HL-60 (cell line): ENCODE measurements around the gene RPL35A.

DNA sequence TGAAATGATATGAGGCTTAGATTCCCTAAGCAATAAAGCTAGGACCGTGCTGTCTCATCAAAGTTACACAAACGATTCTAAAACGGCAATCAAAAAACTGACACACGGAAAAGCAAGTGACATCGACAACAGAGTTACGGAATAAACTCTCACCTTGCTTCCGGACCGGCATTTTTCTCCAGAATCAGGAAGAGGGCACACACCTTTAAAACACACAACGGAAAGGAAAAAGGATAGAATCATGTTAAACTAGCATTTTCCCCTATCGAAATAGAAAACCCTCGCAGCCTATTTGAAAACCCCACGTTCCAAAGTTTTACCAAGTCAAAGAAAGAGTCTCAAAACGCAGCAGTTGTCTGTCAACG lies 1.4 kb downstream of the DLG1 start:
- RRBS: no CpG with 5 or more reads among the region's 14 CpGs

- RRBS: no CpG with 5 or more reads among the region's 20 CpGs
Observed at GRCh38 chr3:197354588-197355067, 56.2 kb upstream of the DLG1 start.

DNA sequence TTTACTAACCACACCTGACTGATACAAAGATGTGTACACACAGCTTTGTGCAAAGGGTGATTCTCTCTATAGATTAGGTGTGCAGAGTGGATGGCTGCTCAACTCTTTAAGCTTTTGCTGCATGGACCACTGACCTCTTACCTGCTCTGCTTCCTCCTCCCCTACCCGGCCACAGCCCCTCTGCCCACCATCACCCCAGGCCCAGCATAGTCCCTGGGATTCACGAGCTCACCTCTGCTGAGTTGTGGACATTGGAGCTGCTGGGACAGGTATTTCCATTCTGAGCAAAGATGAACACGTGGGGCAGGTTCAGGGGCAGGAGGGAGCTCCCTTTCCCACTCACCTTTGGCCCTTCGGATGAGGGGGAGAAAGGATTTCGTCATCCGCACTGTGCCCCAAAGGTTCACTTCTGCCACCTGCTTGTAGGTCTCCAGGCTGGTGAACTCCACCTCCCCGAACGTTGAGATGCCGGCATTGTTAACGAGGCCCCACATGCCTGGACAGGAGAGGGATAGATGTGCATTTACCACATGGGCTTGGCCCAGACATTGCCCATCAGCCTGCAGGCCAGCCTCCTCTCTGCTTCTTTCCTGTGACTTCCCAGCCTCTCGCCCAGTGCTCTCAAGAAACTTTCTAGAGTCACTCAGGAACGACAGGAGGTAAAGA lies 41.7 kb downstream of the BDH1 start:
- RRBS: no CpG with 5 or more reads among the region's 12 CpGs

DNA sequence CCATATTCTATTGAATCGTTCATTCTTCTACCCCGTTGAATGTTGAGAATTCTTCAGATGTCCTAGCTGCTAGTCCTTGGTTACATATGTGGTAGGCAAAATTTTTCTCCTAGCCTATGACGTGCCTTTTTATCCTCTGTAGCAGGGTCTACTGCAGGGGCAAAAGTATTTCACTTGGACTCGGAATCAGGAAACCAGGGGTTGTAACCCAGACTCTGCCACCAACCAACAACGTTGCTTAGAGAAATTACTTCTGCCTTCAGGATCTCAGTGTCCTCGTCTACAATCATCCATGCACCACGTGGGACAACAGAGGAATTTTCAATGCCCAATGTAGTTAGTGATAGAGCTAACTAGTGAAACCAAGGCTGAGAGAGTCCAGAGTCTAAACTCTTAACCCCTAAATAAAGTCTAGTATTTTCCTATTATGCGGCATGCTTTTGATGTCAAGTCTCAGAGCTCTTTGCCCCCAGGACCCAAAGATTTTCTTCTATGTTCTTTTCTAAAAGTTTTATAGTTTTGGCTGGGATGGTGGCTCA lies 20.5 kb downstream of the BDH1 start:
- RRBS: no CpG with 5 or more reads among the region's 8 CpGs

GRCh38 chr3:197855509-197856243 lies 64.6 kb downstream of the LRCH3 start:
- RRBS: no CpG with 5 or more reads among the region's 14 CpGs

DNA sequence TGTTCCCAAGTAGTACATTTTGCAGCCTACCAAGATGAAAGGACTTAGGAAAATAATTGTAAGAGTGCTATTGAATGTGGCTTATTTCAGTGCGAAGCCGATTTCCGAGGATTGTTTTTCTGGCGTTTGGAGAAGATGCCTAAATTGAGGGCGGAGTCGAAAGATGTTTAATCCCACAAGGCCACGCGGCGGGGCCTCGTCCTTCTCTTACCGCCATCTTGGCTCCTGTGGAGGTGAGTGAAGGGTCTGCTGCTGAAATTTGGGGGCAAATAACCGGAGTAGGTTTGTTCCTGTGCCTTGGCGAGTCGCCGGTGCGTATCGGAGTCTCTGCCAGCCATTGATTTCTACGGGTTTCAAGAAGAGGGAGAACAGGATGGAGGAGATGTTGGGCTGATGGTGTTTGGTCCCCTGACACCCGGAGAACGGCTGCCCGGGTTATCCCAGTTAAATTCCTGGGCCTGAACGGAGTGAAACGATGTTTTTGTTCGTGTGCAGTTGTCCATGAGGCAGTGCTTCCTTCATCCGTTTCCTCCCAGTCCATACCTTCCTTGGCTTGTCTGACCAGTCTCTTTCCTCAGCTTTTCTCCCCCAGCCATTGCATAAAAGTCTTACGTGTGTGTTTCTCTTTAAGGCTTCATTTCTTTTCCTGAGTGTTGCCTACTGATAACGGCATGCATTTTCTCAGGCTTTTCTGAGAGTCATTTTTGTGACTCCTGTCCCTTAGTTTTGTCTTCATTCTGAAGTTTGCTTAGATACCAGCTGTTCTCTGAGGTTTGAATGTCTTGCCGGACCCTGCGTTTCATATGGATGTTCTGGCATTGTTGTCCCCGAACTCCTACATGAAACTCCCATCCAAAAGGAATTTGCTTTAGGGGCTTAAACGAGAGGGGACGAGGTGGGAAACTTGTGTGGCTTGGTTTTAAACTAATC lies at the start of gene RPL35A:
TSS of gene RPL35A (plus strand) at position 202 of the 930 bp plus-strand sequence.
- RRBS: 4% methylated on average over 7 of the region's 32 CpGs

DNA sequence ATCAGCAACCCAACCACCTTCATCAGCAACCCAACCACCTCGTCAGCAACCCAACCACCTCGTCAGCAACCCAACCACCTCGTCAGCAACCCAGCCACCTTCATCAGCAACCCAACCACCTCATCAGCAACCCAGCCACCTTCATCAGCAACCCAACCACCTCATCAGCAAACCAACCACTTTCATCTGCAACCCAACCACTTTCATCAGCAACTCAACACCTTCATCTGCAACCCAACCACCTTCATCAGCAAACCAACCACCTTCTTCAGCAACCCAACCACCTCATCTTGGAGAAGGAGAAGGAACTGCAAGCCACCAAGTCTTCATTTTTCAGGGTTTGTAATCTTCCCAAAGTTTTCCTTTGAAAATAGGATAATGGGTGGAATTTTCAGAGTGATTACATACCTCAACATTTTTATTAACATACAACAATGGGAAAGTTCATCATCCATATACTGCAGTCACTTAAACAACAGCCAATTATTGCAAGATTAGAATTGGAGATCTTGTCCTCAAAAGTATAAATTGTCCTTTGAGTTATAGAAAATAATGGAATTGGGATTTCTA lies 78.9 kb downstream of the LMLN start:
- RRBS: no CpG with 5 or more reads among the region's 3 CpGs

GRCh38 chr3:198153014-198153571 lies 193.1 kb downstream of the LMLN start:
- RRBS: no CpG with 5 or more reads among the region's 10 CpGs